Suprapubic skin (tissue), 4 donors: ENCODE measurements around the gene FAM13C.

- PRO-cap, result no peak
- RAMPAGE, long total RNA, 4 experiments, result no peak in any of the 4 experiments
These were observed 1.1 kb downstream of the MBL2 start for GRCh38 chr10:52771367-52771912.

DNA sequence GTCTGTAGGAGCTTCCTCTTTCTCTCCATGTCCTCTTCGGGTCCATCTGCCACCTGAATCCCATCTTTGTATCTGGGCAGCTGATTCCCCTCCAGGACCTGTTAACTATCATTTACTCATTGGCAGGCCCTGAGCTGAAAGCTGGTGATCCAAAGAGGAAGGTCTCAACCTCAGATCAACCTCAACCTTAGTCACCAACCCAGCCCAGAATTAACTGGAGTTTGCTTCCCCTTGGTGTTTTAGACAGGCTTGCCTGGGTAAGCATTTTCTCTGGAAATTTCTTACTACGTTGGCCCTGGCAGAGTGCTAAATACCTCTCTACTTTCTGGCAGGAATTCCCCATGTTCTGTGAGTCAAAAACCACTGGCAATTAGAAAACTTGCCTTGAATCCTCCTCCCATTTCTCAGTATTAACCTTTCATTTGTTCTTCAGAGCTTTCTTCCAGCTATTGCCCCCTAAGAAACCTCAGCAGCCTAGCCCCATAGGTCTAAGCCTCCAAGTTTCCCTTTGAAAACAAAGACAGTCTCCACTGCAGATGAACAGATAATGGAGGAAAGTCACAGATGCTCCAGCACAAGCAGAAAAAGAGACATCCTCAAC, 472 bp downstream of the MBL2 start:
- PRO-cap, result no peak
- RAMPAGE, long total RNA, 4 experiments, result no peak in any of the 4 experiments

- PRO-cap, result no peak
- RAMPAGE, long total RNA, 4 experiments, result no peak in any of the 4 experiments
These were observed 252.6 kb upstream of the MBL2 start for GRCh38 chr10:53025072-53025746.

- PRO-cap, result no peak
- RAMPAGE, long total RNA, 4 experiments, result no peak in any of the 4 experiments
These were observed 685.4 kb upstream of the MBL2 start for GRCh38 chr10:53457963-53458310.

DNA sequence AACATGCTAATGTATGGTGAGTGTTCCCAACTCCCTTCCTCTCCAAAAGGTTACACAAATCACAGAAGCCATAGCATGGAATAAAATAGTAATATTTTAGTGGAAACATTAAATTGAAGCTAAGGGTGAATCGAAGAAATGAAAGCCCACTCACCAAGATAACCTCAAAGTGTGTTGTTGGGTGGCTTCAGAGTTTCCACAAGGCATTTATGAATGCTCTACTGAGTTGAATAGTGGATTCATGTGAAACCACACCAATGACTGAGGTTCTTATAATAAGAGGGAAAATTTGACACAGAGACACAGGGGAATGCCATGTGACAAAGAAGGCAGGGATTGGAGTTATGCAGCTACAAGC, 67.8 kb upstream of the PCDH15 start:
- PRO-cap, result no peak
- RAMPAGE, long total RNA, 4 experiments, result no peak in any of the 4 experiments

GRCh38 chr10:55670532-55670977, 690.5 kb downstream of the ZWINT start:
- PRO-cap, result no peak
- RAMPAGE, long total RNA, 4 experiments, result no peak in any of the 4 experiments

DNA sequence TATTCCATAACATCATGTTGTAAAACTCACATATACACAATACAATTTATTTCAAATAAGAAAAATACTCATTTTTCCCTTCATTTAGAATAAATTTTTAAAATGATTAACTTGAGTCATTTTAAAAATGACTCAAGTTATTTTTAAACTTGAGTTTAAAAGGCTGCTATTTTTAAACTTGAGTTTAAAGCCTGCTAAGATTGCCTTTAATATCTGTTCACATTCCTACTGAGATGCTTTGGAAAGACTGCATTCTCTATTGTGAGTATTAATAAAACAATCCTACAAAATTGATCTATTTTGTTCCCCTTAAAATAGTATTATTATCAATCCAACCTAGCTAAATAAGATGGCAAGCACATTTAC, 664.4 kb upstream of the ZWINT start:
- PRO-cap, result no peak
- RAMPAGE, long total RNA, 4 experiments, result no peak in any of the 4 experiments

GRCh38 chr10:58394952-58396217, 10.2 kb downstream of the TFAM start:
- PRO-cap, result no peak
- RAMPAGE, long total RNA, 4 experiments, result no peak in any of the 4 experiments

- PRO-cap, result bidirectional peak, plus-strand start at chr10:58513897, minus-strand start at chr10:58513806
- RAMPAGE, long total RNA, 4 experiments, result no peak in any of the 4 experiments
These were observed 1.0 kb downstream of the BICC1 start for GRCh38 chr10:58513623-58514139.

DNA sequence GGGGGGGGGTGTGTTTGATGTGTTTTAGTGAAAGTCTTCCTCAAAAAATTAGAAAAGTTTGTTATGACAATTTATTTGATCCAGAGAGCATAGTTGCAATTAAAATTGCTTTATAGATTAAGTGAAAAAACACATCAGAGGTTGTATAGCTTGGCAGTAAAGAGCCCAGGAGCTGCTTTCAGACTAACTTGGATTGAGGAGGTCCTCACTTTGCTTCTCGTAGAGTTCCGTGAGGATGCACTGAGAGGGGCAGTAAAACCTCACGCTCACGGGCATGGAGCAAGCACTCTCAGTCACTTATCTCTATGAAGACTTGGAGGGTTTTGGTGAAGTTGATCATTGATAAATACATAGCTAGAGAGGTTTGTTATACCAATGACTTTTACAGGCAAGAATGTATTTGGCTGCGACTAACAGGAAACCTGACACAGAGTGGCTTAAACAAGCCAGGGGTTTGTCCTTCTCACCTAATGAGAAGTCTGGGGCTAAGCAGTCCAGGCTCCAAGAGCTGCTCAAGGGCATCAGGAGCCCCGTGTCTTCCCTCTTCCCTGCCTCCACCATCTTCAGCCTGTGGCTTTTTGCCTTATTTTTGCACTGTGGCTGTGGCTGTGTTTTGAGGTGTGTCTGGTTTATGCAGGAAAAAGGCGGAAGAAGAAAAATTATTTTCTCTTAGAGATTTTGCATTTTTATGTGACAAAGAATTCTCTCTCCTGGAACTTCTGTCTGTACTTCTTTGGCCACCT, 6.1 kb downstream of the BICC1 start:
- PRO-cap, result no peak
- RAMPAGE, long total RNA, 4 experiments, result no peak in any of the 4 experiments

GRCh38 chr10:58533598-58534646, 21.2 kb downstream of the BICC1 start:
- PRO-cap, result no peak
- RAMPAGE, long total RNA, 4 experiments, result no peak in any of the 4 experiments

DNA sequence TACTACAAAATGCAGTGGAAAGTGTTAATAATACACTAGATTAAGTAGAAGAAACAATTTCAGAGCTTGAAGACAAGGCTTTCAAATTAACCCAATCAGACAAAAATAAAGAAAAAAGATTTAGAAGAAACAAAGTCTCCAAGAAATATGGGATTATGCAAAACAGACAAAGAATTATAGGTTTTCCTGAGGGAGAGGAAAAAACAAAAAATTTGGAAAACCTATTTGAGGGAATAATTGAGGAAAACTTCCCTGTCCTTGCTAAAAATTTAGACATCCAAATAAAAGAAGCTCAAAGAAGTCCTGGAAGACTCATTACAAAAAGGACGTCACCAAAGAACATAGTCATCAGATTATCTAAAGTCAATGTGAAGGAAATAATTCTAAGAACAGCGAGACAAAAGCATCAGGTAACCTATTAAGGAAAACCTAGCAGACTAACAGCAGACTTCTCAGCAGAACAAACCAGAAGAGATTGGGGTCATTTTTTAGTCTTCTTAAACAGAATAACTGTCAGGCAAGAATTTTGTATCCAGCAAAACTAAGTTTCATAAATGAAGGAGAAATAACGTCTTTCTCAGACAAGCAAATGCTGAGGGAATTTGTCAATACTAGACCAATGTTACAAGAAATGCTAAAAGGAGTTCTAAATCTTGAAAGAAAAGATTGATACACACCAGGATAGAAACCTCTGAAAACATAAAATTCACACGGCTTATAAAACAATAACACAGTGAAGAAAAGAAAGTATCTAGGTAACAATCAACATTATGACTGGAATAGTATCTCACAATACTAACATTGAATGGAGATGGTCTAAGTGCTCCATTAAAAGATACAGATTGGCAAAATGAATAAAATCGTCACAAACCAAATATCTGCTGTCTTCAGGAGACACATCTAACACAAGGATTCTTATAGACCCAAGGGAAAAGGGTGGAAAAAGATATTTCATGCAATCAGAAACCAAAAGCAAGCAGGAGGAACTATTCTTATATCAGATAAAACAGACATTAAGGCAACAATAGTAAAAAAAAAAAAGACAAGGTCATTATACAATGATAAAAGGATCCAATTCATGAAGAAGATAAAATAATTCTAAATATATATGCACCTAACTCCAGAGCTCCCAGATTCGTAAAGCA, 22.6 kb downstream of the BICC1 start:
- PRO-cap, result no peak
- RAMPAGE, long total RNA, 4 experiments, result no peak in any of the 4 experiments

DNA sequence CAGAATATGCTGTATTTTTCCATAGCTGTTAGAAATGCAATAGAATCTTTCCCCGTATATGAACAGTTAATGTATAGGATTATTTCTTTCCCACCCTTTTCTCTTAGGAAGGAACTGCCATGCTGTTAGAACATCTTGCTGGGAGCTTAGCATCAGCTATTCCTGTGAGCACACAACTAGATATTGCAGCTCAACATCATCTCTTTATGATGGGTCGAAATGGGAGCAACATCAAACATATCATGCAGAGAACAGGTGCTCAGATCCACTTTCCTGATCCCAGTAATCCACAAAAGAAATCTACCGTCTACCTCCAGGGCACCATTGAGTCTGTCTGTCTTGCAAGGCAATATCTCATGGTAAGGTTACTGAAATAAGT, 276.9 kb downstream of the BICC1 start:
- PRO-cap, result no peak
- RAMPAGE, long total RNA, 4 experiments, result no peak in any of the 4 experiments

DNA sequence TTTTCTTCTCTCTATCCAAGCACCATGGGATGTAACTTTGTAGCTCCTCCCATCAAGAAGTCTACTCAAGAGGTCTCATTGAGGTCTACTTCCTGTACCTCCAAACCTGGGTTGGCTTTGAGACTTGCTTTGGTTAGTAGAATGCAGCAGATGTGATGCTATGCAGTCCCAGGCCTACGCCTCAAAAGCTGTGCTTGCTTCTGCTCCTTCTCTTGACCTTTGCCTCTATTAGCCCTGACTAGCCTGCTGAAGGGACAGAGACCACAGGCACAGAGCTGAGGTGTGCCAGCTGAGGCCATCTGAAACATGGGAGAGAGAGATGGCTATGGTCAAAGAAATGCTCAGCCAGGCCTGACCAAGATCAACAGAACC, 176.3 kb upstream of the PHYHIPL start:
- PRO-cap, result no peak
- RAMPAGE, long total RNA, 4 experiments, result no peak in any of the 4 experiments

- PRO-cap, result no peak
- RAMPAGE, long total RNA, 4 experiments, result no peak in any of the 4 experiments
These were observed 38.6 kb upstream of the PHYHIPL start for GRCh38 chr10:59137797-59138383.

DNA sequence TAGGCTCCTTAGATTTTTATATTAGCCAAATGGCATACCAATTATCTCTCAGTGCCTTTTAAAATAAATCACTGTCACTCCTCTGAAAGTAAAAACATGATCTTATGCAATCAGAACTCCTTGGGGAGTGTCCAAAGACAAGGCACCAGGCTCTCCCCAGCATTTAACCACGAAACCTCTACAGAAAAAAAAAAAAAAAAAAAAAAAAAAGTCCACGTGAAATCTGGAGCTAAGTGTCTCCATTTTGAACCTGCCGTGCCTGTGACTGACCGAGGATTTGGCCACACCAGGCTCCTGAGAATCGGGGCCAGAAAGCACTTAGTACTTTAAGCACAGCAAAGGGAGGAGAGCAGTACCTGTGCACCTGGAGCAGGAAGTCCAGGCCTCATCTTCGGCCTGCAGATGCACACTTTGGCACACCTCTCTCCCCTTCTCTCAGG, 1.7 kb downstream of the FAM13C start:
- PRO-cap, result no peak
- RAMPAGE, long total RNA, 4 experiments, result no peak in any of the 4 experiments

GRCh38 chr10:59362344-59363552, at the start of gene FAM13C:
Gene FAM13C (minus strand): TSS chr10:59362549.
- PRO-cap, result no peak
- RAMPAGE, long total RNA, 4 experiments, result start-site peak on the minus strand in 3 of 4 experiments, at chr10:59362511-59362572 at its widest, 17 to 121 reads per replicate

- PRO-cap, result no peak
- RAMPAGE, long total RNA, 4 experiments, result no peak in any of the 4 experiments
These were observed 5.1 kb downstream of the SLC16A9 start for GRCh38 chr10:59704560-59704954.

DNA sequence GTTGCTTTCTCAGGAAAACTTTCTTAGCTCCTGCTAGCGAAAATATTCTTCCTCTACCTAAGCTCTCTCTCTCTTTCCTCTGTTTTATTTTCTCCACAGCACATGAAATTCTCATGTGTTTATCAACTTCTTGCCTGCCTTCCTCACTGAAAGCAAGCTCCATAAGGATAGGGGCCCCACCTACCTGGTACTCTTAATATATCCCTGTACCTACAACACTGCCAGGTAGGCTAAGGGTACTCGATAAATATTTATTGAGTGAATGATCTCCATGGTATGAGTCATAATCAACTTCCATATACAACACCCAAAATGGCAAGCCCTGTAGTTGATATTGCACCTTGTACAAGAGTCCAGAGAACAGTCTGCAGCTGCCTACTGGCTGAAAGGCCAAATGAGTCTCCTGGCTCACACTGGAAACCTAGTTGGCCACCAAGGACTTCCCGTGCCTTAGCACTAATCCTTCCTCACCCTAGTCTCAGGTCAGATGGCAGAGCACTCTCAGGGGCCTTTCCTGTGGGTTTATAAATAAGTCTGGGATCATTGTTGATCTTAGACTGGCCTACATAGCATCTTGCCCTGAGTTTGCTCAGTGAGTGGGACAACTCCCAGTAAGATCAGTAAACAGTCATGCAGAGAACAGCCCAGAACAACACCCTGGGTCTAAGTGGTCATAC, 14.4 kb upstream of the SLC16A9 start:
- PRO-cap, result no peak
- RAMPAGE, long total RNA, 4 experiments, result no peak in any of the 4 experiments

DNA sequence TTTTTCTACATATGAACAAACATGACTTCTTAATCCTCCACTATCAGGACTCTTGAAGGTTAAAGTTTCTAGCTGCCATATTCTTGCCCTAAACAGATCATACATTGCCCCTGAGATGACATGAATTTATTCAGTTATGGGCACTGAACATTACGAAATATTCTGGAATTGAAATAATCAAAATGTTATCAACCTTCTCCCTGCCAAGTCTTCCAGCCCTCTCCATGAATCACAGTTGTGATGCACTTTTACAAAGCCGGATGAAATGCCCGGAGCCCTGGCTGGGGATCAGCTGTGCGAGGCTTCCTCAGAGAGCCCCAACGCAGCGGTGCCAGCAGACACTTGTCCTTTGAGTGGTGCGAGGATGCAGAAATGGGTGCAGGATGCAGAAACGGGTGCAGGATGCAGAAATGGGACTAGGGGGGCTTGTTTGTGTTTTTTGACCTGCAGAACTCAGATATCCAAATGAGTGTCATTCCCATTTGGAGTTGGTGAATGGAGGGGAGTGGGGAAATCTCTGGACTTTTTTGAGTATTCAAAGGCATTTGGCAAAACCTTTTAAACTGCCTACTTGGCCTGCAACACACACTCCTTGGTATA, 2.7 kb downstream of the MRLN start:
- PRO-cap, result no peak
- RAMPAGE, long total RNA, 4 experiments, result no peak in any of the 4 experiments